ENCODE data around the genes CNNM2, TAF5, NEURL1 and CFAP43.

- RAMPAGE, long total RNA: no peak
- RRBS: 2% methylated on average over 9 of the region's 91 CpGs
These were observed at the start of gene CNNM2 for GRCh38 chr10:102917851-102918843. Gene CNNM2 (plus strand): TSS chr10:102918294.

DNA sequence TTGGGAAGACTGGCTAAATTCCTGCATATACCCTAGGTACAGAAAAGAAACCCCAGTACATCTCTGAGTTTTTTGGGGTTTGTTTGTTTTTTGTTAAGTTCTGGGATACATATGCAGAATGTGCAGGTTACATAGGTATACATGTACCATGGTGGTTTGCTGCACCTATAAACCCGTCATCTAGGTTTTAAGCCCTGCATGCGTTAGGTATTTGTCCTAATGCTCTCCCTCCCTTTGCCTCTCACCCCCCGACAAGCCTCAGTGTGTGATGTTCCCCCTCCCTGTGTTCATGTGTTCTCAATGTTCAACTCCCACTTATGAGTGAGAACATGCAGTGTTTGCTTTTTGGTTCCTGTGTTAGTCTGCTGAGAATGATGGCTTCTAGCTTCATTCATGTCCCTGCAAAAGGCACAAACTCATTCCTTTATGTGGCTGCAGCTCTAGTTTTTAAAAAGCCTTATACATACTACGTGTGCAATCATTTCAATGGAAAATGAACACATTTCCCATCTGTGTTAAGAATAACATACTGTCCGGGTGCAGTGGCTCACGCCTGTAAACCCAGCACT is 54.8 kb downstream of the NT5C2 start:
- RAMPAGE, long total RNA: no peak
- RRBS: no CpG with 5 or more reads among the region's 6 CpGs

DNA sequence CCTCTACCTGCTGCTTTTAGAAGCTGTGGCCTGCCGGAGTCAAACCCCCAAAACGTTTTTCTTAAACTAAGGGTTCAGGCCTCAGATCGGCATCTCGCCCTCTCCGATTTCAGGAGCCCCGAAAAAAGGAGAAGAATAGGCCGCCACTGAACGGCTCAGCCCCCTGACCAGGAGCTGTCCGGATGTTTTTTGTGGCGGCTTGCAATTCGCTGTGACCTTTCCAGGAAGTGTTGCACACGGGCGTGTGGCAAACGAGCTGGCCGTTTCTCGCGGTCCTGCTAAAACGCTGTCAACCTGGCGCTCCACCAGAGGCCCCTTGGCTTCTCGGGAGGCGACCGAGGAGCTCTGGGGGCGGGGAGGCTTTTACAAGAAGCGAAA is 684 bp downstream of the NT5C2 start:
- RAMPAGE, long total RNA: no peak
- RRBS: no CpG with 5 or more reads among the region's 24 CpGs

DNA sequence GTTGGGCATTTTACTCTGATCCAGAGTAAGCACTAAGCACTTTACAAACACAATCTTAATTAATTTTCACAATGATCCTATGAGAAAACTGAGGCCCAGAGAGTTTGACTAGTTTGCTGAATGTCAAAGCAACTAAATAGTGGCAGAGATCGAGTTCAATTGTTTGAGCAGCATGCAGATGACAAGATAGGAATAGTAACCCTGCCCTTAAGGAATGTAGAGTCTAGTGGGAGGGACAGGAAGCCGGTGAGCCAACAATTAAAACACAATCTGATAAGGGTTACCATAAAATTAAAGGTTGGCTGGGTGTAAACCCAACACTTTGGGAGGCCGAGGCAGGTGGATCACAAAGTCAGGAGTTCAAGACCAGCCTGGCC is 13.4 kb upstream of the RPEL1 start:
- RAMPAGE, long total RNA: no peak
- RRBS: no CpG with 5 or more reads among the region's 3 CpGs

DNA sequence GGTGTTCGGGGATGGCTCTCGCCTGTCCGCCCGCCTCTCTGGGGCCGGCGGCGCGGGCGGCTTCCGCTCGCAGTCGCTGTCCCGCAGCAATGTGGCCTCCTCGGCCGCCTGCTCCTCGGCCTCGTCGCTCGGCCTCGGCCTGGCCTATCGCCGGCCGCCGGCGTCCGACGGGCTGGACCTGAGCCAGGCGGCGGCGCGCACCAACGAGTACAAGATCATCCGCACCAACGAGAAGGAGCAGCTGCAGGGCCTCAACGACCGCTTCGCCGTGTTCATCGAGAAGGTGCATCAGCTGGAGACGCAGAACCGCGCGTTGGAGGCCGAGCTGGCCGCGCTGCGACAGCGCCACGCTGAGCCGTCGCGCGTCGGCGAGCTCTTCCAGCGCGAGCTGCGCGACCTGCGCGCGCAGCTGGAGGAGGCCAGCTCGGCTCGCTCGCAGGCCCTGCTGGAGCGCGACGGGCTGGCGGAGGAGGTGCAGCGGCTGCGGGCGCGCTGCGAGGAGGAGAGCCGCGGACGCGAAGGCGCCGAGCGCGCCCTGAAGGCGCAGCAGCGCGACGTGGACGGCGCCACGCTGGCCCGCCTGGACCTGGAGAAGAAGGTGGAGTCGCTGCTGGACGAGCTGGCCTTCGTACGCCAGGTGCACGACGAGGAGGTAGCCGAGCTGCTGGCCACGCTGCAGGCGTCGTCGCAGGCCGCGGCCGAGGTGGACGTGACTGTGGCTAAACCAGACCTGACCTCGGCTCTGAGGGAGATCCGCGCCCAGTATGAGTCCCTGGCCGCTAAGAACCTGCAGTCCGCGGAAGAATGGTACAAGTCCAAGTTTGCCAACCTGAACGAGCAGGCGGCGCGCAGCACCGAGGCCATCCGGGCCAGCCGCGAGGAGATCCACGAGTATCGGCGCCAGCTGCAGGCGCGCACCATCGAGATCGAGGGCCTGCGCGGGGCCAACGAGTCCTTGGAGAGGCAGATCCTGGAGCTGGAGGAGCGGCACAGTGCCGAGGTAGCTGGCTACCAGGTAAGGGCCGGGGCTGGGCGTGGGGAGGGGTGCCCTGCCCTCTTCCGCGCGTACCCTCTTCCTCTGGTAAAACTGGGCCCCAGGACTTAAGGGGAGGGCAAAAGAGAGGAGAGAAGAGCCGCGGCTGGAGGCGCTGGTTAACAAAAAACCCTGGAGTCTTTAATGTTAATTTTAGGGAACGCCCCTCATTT is 727 bp downstream of the INA start:
- RAMPAGE, long total RNA: no peak
- RRBS: 3% methylated on average over 17 of the region's 140 CpGs

- RAMPAGE, long total RNA: no peak
- RRBS: no CpG with 5 or more reads among the region's 28 CpGs
These were observed at the start of gene TAF5 for GRCh38 chr10:103367680-103368121. Gene TAF5 (plus strand): TSS chr10:103367976.

- RAMPAGE, long total RNA: no peak
- RRBS: no CpG with 5 or more reads among the region's 18 CpGs
These were observed 9.1 kb downstream of the ATP5MK start for GRCh38 chr10:103386679-103388014.

- RAMPAGE, long total RNA: no peak
- RRBS: no CpG with 5 or more reads among the region's 14 CpGs
These were observed 2.1 kb downstream of the ATP5MK start for GRCh38 chr10:103394110-103394596.

DNA sequence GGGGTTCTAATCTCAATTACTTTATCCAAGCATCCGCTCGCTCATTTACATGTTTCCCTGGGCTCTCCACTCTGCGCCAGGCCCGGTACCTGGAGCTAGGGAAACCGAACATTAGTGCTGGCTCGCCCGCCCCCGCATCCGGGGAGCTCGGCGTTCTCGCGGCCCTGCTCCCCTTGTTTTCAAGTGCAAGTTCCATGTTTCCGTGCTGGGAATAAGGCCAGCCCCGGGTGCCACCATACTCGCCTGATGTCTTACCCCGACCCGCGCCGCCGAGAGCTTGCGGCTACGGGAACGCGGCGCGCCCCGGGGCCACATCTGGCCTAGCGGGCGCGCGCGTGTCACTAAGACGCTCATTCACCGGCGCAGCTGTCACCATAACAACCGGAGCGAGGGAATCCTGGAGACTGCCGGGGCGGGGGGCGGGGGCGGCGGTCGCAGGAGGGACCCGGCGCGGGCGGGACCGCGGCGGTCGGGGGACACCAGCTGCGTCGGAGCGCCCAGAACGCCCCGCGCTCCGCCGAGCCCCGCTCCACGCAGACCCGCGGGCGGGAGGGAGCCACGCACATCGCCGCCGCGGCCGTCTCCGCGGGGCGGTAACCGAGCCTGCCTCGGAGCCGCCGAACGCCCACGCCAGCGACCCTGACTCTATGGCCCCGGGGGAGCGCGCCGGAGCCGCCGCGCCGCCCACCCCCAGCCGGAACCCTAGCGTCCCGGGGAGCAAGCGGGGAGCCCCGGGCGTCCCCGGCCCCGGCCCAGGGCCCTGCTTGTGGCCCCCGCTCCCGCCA is at the start of gene NEURL1:
NEURL1 (plus strand) TSS at position 345 of the 785 bp plus-strand sequence.
- RAMPAGE, long total RNA: no peak
- RRBS: 3% methylated on average over 37 of the region's 99 CpGs

- RAMPAGE, long total RNA: no peak
- RRBS: no CpG with 5 or more reads among the region's 16 CpGs
These were observed 134.4 kb downstream of the NEURL1 start for GRCh38 chr10:103627754-103628383.

GRCh38 chr10:103661290-103662130 is 168.0 kb downstream of the NEURL1 start:
- RAMPAGE, long total RNA: no peak
- RRBS: 4% methylated on average over 12 of the region's 48 CpGs

GRCh38 chr10:103676559-103677782 is 178.4 kb downstream of the SH3PXD2A start:
- RAMPAGE, long total RNA: no peak
- RRBS: no CpG with 5 or more reads among the region's 24 CpGs

GRCh38 chr10:103692353-103693002 is 162.9 kb downstream of the SH3PXD2A start:
- RAMPAGE, long total RNA: no peak
- RRBS: 14% methylated on average over 14 of the region's 46 CpGs

DNA sequence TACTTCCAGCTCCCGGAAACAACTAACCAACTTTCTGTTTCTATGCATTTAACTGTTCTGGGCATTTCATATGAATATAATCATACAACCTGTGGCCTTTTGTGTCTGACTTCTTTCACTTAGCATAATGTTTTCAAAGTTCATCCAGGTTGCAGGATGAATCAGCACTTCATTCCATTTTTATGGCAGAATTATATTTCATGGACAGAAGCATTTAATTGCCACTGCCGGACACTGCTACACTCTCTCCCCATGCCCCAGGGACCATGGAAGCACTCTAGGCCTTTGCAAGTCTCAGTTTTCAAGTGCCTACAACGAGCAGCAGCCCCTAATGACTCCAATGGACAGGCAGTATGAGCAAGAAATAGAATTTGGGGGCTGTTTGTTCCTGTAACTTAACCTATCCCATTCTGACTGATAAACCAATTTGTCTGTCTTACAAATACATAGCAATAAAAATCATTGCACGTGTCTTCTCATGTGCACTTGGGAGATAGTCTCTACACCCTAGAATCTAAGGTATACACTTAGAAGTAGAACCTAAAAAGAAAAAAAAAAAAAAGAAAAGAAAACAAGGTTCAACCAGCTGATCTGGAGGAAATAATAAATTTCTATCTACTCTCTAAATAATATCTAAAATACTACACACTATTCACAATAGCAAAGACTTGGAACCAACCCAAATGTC is 23.4 kb downstream of the SH3PXD2A start:
- RAMPAGE, long total RNA: no peak
- RRBS: no CpG with 5 or more reads among the region's 4 CpGs

- RAMPAGE, long total RNA: no peak
- RRBS: no CpG with 5 or more reads among the region's 16 CpGs
These were observed 483 bp upstream of the SLK start for GRCh38 chr10:103966432-103966882.

GRCh38 chr10:104005858-104006250 is 38.9 kb downstream of the SLK start:
- RAMPAGE, long total RNA: no peak
- RRBS: no CpG with 5 or more reads among the region's 5 CpGs

DNA sequence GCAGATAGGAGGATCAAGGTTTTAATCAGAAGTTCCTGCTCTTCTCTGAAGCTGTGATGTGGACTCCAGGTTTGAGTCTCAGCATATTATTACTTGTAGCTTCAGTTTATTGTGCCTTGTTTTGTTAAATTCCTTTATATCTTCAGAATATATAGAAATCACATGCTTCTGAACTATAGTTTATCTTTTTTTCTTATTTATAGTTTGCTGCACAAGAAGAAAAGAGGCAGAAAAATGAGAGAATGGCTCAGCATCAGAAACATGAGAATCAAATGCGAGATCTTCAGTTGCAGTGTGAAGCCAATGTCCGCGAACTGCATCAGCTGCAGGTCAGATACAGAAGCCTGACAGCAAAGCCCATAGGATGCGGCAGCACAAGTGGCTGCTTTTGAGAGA is 53.3 kb downstream of the SLK start:
- RAMPAGE, long total RNA: no peak
- RRBS: no CpG with 5 or more reads among the region's 4 CpGs

- RAMPAGE, long total RNA: start-site peak on the minus strand at chr10:104232338-104232362, 12 and 20 reads in 2 replicates
- RRBS: 3% methylated on average over 8 of the region's 78 CpGs
These were observed at the start of gene CFAP43 for GRCh38 chr10:104231699-104232930. Gene CFAP43 (minus strand): TSS chr10:104232364.

DNA sequence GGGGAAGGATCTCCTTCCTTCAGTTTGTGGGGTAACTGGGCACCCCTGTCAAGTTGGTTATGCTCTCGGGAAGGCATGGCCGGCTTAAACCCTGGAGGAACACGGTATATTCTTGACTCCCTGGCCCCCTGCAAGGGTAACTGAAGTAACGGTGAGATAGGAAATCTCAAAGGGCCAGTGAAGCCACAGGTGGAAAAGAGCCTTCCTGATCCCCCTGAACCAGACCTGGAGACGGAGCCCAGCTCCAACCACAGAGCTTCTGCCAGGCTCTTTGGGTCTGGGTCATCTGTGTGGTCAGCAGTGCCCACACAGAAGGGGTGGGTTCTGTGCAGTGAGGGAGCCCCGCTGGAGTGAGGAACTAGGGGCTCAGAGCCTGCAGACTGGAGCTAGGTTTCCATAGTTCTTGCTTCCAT is 25.5 kb downstream of the ITPRIP start:
- RAMPAGE, long total RNA: no peak
- RRBS: no CpG with 5 or more reads among the region's 6 CpGs

DNA sequence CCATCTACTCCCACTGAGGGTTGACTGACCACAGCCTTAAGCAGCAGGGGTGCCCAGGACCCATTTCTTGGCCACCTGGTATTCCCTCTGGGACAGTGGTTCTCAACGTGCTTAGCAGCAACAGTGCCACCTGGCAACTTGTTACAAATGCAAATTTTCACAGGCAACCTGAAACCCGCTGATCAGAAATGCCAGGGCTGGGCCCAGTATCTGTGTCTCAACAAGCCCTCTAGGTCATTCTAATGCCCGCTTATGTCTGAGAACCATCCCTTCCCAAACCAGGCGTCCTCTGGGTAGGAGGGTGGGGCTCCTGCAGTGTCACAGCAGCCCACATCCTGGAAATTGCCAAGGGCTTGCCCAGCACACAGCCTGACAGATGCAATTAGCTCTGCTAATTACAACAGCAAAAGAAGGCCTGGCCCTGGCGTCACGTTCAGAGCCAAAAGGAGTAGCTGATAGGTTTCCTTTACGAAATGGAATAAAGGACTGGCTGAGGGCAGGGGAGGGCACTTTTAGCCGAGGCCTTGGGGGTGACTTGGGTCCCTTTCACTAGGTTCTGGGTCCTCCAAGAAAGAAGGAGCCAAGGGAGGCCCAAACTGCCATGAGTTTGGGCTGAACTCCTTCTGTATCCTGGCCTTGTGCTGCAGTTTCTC is 15.8 kb downstream of the ITPRIP start:
- RAMPAGE, long total RNA: no peak
- RRBS: no CpG with 5 or more reads among the region's 8 CpGs